Esophagus muscularis mucosa (tissue), 4 donors: Measurements from ENCODE around the genes CORO1C, FOXN4 and MMAB.

DNA sequence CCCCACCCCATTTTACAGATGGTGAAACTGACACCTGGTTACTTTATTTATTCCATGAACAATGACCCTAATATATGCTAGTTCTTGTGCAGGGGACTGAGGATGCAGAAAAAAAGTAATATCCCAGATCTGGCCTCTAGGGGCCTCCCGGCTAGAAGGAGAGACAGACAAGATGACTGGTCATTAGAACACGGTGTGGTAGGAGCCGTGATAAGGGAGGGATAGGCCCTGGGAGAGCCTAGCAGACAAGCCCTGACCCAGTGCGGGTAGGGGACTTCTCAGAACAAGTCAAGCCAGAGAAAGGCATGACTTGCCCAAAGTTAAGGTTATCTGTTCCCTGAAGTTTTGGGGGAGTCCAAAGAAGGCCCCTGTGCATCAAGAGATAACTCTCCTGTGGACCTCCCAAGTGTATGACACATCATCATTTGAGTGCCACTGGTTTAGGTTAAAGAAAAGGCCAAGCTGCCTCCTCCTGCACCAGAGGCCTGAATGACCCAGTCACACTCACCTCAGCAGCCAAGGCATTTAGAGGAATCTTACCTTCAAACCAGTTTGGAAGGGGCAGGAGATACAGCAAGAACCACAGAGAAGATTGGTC lies 1.7 kb downstream of the CMKLR1 start:
- PRO-cap = unidirectional peak, plus-strand start at position 186 of the sequence
- RAMPAGE, long total RNA, 4 experiments = no peak in any of the 4 experiments

DNA sequence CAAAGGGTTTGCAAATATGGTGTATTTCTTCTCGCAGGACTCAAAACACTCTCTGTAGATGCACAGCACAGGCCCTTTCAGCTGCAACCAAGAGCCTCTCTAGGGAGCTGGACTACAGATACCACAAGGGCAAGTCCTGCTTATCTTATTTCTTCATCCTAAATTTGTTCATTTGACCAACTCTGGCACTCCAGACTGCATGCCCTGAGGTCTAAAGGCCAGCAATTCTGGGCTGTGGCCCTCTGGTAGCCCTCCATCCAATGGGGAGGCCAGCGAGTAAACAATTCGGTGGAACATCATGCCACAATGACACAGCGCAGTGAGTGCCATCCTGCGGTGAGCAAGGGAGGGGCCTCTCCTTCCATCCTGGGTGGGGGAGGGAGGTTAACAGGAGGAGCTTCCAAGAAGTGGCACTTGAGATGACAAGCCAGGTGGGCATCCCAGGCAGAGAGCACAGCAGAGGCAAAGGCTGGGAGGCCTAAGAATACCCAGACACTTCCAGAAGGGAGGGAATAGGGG lies 659 bp upstream of the SELPLG start:
- PRO-cap = no peak
- RAMPAGE, long total RNA, 4 experiments = no peak in any of the 4 experiments

DNA sequence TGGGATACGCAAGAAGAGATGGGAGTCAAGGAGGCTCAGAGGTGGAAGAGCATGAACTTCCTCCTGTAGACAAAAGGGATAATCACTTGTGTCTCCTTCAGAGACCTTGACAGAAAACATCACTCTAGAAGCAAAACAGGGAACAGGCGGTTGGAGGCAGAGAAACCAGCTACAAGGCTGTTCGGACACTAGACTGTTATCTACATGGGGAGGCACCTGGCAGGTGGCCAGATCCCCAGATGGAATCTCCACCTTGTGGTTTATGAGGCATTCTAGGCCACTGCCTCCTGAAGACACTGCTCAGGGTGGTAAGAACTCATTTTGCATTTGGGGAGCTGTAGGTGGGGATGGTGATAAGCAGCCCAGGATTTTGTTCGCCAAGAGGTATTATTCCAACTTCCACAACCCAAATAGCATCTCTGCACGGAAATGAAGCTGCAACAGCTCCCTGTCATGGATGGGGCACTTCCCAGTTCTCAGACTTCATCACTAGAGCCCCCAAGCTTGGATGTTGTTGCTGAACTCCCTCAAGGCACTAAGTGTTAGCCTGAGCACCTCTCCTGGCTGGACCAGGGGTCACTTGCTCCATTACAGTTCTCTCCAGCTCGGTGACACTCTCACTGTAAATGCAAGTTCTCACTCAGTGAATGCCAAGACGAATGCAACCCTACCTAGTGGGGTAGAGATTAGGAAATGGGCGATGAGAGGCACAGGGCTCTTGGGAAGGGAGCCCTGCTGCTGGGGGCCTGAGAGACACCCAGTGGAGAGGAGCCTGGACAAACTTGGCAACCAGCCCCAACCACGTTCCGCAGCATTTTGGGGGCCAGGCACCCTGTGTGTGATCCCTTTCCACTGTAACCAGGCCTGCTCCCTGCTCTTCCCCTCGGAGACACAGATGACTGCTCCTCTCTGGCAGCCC lies 7.6 kb upstream of the SELPLG start:
- PRO-cap = no peak
- RAMPAGE, long total RNA, 4 experiments = no peak in any of the 4 experiments

DNA sequence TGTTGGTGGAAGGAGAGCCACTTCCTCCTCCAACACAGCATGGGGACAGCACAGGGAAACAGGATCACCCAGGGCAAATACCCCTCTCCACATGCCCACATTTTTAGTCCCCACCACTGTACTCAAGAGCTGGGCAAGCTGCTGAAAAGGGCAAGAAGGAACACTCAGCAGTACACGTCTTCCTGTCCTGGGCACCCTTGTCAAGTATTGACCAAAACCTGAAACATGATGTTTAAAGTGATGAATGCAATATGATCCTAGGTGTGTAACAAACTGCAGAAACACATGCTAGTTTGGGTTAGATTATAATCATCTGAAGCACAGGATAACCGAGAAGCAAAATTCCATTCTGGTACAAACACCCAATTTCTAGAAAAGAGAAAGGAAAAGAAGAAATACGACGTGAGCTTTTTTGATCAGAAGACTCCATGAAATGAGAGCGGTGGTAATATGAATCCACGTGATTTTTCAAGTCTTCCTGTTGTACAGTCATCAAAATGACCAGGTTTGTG lies 12.6 kb upstream of the SELPLG start:
- PRO-cap = no peak
- RAMPAGE, long total RNA, 4 experiments = no peak in any of the 4 experiments

- PRO-cap = no peak
- RAMPAGE, long total RNA, 4 experiments = no peak in any of the 4 experiments
These were observed 44.7 kb downstream of the CORO1C start for GRCh38 chr12:108686416-108687169.

DNA sequence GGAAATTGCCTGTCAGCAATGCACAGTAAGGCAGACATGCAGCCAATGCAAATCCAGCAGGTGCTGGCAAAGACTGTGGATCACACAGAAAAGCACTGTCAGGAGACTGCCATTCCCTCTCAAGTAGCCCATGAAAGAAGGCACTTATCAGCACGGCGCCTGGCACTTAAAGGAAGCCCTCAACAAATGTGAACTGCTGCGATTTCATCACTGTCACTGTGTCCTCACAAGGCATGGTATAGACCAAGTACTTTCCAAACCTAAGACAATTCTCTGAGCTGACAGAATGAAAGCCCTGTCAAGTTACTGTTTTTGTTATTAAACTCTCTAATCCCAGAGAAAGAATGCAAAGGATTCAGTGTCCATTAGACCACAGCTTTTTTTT lies 38.9 kb downstream of the CORO1C start:
- PRO-cap = unidirectional peak, plus-strand start at position 112 of the sequence; unidirectional peak, minus-strand start at position 218 of the sequence
- RAMPAGE, long total RNA, 4 experiments = no peak in any of the 4 experiments

DNA sequence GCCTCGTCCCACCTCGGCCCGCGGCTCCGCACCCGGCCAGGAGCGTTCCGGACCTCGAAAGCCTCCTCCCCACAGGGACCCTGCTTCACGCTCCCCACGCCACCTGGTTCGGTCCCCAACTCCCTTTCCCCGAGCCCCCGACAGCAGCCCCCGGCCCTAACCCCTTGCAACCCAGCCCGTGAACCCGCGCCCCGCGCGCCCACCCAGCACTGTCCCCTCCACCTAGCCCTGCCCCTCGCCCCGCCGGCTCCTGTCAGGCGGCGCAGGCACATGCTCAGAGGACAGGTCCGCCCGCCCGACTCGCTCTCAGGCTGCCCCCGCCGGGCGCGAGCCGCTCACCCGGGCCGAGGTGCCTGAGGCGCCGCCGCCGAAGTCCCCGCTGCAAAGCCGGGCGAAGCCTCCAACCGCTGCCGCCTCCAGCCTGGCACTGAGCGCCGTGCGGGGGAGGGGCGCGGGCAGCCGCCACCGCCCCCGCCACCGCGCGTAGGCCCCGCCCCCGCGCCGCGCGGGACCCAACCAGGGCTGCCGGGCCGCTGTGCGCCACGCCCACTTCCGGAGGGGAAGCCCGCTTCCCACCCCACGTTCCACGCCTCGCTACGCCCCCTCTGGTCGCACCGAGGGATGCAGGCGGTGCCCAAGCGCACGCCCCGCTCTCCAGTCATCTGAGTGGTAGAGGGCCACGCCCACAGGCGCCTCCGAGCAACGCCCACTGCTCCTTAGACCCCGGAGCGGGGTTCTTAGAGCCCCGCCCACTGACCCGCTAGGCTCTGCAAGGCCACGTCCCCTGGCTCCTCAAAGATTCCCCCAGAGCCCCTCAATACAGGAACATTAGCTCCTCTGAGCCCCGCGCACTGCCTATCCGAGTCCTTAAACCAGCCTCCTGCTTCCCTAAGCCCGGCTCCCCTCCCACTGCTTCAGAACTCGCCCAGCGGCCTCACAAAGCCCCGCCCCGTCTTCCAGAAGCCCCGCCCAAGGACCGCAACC lies at the start of gene CORO1C:
Gene CORO1C, minus strand, starts transcription at position 429 of the 984 bp plus-strand sequence.
- PRO-cap = bidirectional peak, plus-strand start at position 597 of the sequence, minus-strand start at position 429 of the sequence; bidirectional peak, plus-strand start outside the sequence, minus-strand start at position 911 of the sequence
- RAMPAGE, long total RNA, 4 experiments = start-site peak on the minus strand in 4 of 4 experiments, centred at positions 397 to 412 of the sequence, 55 to 567 reads per replicate

GRCh38 chr12:108788209-108789372 lies 57.3 kb upstream of the CORO1C start:
- PRO-cap = unidirectional peak, minus-strand start at chr12:108788578
- RAMPAGE, long total RNA, 4 experiments = no peak in any of the 4 experiments

DNA sequence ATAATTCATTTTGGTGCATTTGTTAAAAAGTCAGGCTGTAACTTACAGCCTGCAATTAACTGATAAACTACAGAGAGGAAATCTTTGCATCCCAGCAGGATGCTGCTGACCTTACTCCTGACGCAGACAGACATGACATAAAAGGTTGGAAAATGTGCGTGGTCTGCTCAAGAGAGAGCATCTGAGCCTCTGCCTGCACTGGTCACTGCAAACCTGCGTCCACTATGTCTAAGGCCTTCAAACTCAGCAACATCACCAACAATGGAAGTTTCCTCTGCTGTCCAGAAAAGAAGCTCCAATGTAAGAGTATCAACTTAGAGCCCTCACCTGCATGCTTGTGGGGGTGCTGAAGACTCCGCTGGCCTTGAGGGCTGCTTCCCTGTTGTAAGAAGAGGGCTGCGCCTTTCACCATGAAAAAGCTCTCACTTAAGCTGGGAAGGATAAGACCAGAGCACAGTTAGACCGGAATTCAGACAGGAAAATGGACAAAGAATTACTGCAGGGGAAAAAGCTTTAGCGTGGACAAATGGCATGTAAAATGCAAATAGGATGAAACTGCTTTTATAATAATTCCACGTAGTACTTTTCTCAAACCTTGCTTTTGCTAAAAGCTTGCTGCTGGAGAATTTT lies 34.3 kb downstream of the SSH1 start:
- PRO-cap = no peak
- RAMPAGE, long total RNA, 4 experiments = no peak in any of the 4 experiments

- PRO-cap = no peak
- RAMPAGE, long total RNA, 4 experiments = no peak in any of the 4 experiments
These were observed 1.7 kb downstream of the SSH1 start for GRCh38 chr12:108855465-108856205.

DNA sequence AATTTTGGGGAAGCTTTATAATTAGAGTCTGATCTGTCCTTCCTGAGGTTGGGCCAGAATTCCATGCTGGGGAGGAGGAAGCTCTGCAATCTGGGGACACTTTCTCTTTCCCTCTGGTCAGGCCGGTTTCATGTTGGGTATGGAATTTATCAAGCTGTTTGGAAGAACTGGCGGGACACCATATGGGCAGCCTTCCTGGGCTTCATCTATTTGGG lies 54.4 kb downstream of the SVOP start:
- PRO-cap = no peak
- RAMPAGE, long total RNA, 4 experiments = no peak in any of the 4 experiments

DNA sequence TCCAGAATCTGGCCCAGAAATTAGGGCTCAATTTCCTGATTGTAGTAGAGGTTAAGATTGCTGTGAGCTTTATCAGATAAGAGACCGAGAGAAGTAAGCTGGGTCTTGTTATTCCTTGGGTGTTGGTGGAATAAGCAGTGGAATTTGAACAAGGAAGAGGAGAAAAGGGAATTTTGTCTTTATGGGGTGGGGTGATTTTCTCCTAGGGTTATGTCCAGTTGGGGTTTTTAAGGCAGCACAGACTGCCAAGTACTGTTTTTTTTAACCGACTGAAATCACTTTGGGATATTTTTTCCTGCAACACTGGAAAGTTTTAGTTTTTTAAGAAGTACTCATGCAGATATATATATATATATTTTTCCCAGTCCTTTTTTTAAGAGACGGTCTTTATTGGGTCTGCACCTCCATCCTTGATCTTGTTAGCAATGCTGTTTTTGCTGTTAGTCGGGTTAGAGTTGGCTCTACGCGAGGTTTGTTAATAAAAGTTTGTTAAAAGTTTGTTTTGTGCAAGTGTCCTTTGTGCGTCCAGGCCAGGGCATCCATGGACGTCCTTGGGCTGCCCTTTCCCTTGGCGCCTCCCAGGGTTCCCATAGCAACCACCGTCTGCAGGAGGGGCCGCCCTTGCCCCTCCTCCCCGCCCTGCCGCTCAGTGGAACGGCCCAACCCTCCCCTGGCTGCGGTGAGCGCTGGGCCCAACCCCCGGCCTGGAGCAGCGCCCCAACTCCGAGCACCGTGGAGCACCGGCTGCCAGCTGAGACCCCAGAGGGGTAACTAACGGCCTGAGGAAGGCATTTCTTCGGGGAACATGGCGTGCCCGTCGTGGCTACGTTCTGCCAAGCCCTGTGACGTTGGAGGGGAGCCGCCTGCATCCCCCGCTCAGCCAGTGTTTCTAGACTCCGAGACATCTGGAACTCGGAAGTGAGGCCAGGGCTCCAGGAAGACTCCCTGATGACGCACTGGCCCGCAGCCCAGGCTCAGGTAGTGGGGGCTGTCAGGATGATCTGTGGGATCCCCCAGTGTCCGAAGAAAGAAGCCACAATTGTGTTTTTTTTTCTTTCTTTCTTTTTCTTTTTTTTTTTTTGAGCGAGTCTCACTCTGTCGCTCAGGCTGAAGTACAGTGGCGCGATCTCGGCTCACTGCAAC lies 5.5 kb upstream of the ACACB start:
- PRO-cap = bidirectional peak, plus-strand start at position 708 of the sequence, minus-strand start at position 773 of the sequence; bidirectional peak, plus-strand start at position 899 of the sequence, minus-strand start at position 891 of the sequence
- RAMPAGE, long total RNA, 4 experiments = start-site peak on the plus strand in 3 of 4 experiments, centred at positions 694 to 698 of the sequence, 37 to 99 reads per replicate

GRCh38 chr12:109264539-109265633 lies 44.2 kb downstream of the FOXN4 start:
- PRO-cap = no peak
- RAMPAGE, long total RNA, 4 experiments = no peak in any of the 4 experiments

DNA sequence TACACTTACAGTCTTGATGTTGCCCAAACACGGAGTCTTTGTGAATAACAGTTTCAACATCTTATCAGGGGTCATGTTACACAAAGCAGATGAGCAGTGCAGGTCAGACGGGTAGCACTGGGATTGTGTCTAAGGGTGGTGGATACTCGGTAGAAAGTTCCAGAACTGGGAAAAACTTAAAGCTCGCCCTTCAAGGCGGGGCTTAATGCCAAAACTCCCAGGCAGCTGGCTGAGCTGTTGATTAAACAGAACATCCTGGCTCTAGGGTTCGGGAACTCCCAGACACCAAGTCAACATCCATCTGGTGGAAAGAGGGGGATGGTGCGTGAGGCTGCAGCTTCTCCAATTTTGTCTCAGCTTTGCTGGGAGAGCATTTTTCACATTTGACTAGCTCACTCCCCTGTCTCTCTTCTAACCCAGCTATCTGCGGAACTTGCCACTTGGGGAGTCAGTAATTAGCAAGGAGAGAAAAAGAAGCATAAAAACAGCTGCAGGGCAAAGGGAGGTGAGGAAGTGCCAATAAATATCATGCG lies 31.0 kb downstream of the FOXN4 start:
- PRO-cap = no peak
- RAMPAGE, long total RNA, 4 experiments = no peak in any of the 4 experiments

DNA sequence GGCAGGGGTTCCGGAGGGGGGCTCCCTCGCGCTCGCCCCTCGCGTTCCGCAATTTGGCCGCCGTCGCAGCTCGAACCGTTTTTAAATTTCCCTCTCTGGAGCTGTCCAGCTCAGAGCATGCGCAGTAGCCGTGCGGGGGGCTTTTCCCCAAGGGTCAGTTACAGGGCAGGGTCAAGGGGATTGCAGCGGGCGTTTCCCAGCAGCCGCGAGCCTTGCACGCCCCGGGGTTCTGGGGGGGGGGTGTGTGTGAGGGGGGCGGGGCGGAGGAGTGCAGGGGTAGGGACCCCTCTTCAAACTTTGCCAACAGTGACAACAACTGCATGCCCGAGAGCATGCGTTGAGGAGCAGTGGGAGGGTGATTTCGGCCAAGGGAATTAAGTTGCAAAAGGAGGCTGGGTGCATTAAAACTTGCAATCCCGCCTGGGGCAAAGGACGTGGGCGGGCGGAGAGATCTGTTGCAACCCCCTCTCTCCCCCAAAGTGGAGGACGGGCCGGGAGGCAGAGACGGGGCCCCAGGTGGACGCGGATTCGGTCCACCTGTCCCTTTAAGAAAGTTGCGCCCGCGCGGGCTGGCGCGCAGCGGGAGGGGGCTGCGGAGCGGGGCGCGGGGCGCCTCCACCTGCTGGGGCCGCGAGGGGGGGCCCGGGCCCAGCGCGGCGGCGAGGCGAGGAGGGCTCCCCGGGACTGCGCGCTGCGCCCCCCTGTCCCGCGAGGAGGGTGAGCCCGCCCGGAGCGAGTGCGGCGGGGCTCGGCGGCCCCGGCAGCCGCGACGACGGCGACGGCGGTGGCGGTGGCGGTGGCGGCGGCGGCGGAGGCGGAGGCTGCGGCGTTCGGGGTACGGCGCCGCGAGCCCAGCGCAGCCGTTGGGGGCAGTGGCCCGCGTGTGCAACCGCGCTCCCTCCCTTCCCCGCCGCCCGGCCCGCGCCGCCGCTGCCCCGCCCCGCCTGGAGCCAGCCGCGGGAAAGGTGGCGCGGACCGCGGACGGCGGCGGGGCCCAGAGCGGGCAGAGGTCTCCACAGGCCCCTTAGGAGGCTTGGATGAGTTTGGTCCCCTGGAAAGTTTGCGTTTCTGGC lies at the start of gene FOXN4:
Gene FOXN4, minus strand, starts transcription at position 119 of the 1,073 bp plus-strand sequence.
- PRO-cap = no peak
- RAMPAGE, long total RNA, 4 experiments = no peak in any of the 4 experiments

DNA sequence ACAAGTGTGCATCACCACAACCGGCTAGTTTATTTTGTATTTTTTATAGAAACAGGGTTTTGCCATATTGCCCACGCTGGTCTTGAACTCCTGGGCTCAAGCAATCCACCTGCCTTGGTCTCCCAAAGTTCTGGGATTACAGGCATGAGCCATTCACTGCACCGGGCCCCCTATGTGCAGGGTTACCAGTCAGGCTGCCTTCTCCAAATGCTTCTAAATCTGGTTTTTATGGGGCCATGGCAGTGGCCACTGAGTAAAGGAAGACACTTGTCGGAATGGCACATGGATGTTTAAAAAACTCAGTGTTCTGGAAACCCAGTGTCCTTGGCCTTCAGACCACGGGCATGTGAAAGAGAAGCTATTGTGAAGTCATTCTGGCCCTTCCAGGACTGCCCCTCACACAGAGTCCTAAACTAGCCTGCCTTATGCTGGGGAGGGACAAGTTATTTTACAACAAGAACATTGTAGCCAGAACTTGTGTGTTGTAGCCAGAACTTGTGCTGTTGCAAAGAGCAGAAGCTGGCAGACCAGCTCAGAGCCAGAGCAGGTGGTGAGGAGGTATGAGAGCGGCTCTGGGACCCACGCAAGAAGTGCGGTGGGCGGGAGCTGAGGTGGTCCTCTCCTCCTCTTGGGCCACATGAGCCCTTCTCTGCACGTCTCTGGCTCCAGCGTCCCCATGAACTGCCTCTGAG lies 32.8 kb downstream of the MMAB start:
- PRO-cap = no peak
- RAMPAGE, long total RNA, 4 experiments = no peak in any of the 4 experiments

DNA sequence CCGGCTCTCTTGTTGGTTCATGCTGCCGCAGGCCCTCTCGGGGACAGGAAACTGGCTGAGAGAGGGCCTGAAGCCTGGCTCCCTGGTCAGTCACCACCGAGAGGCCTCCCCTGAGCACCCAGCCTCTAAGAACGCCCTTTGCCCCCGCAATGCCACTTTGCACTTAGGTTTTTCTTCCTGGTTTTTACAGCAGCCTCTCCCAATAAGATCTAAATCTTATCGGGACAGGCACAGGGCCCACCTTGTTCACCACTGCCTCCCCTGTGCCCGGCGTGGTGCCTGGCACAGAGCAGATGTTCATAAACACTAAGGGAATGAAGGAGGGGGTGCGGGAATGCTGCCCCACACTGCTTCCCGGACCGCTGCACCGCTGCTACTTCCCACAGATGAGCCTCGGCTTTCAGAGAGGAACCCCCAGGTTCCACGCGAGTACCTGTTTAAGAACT lies 14.6 kb downstream of the MMAB start:
- PRO-cap = no peak
- RAMPAGE, long total RNA, 4 experiments = no peak in any of the 4 experiments

GRCh38 chr12:109572813-109574219 lies at the start of gene MMAB:
TSS of gene MMAB (minus strand) at chr12:109573504.
- PRO-cap = bidirectional peak, plus-strand start at chr12:109573794, minus-strand start at chr12:109573494
- RAMPAGE, long total RNA, 4 experiments = start-site peak on the plus strand in 4 of 4 experiments, at chr12:109573775-109573814 at its widest, 14 to 59 reads per replicate; start-site peak on the minus strand in 3 of 4 experiments, at chr12:109573489-109573537 at its widest, 338 to 692 reads per replicate

DNA sequence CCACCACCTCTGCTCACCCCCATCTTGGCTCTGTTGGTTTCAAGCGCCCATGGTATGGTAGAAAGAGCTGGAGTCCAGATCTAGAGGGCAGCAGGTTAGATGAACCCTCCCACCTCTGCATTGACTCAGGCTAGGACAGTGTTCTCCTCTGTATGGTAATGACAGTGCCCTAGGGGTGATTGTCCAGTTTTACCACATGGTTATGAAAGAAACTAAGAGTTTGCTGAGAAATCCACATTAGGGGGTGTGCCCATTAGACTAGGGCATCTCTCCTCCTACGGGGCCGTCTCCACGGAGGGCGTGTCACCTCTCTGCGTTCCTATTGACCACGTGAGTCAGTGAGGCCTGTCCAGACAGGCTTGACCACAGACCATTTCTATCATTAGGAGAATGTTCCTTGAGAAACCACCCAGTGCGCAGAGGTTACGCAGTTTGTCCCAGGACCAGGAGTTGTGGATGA lies 8.2 kb downstream of the MVK start:
- PRO-cap = no peak
- RAMPAGE, long total RNA, 4 experiments = no peak in any of the 4 experiments

GRCh38 chr12:109718171-109718760 lies 4.6 kb downstream of the FAM222A start:
- PRO-cap = no peak
- RAMPAGE, long total RNA, 4 experiments = no peak in any of the 4 experiments